ENCODE measurements around the gene CDA.

DNA sequence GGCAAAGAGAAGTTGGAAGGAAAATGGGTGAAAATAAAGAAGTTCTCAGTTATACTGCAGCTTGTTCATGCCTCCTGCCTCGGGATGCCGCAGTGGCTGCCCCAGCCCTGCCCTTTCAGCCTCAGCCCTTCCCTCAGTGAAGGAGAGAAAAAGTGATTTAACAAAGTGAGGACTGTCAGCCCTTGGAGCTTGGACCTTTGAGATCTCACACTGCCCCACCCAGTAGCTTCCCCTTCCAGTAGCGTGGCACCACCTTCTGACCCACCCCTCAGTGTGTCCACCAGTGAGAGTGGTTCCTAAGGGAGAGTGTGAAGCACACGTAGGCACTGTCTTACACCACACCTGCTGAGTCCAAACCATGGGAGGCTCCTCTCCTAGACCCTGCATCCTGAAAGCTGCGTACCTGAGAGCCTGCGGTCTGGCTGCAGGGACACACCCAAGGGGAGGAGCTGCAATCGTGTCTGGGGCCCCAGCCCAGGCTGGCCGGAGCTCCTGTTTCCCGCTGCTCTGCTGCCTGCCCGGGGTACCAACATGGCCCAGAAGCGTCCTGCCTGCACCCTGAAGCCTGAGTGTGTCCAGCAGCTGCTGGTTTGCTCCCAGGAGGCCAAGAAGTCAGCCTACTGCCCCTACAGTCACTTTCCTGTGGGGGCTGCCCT lies at the start of gene CDA:
CDA (plus strand) TSS at position 499 of the 656 bp plus-strand sequence.
- PRO-cap = bidirectional peak, plus-strand start at position 454 of the sequence, minus-strand start at position 138 of the sequence
- RAMPAGE, long total RNA, 4 experiments = start-site peak on the plus strand in 4 of 4 experiments, centred at positions 369 to 505 of the sequence, 15 to 613 reads per replicate

GRCh38 chr1:20601146-20601882 lies 12.4 kb downstream of the CDA start:
- PRO-cap = no peak
- RAMPAGE, long total RNA, 4 experiments = no peak in any of the 4 experiments

DNA sequence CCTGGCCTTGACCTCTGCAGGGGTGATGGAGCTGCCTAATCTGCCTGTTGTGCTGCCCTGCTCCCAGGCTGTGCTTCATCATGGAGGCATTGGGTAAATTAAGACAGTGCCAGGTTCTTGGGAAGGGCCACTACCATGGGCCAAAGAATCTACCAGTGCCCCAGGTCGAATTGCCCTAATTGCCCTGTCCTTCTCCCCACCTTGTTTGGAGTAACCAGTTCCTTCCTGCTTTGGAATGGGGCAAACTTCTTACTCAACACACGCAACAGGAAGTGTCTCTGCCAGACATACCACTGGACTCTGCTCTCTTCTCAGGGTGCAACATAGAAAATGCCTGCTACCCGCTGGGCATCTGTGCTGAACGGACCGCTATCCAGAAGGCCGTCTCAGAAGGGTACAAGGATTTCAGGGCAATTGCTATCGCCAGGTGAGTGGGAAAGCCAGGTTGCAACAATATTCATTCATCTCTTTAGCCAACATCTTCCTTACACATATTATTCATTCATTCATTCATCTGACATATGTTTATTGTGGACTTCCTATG lies 15.8 kb downstream of the CDA start:
- PRO-cap = no peak
- RAMPAGE, long total RNA, 4 experiments = no peak in any of the 4 experiments

- PRO-cap = no peak
- RAMPAGE, long total RNA, 4 experiments = no peak in any of the 4 experiments
Observed at GRCh38 chr1:20696287-20697431, 21.1 kb downstream of the KIF17 start.

DNA sequence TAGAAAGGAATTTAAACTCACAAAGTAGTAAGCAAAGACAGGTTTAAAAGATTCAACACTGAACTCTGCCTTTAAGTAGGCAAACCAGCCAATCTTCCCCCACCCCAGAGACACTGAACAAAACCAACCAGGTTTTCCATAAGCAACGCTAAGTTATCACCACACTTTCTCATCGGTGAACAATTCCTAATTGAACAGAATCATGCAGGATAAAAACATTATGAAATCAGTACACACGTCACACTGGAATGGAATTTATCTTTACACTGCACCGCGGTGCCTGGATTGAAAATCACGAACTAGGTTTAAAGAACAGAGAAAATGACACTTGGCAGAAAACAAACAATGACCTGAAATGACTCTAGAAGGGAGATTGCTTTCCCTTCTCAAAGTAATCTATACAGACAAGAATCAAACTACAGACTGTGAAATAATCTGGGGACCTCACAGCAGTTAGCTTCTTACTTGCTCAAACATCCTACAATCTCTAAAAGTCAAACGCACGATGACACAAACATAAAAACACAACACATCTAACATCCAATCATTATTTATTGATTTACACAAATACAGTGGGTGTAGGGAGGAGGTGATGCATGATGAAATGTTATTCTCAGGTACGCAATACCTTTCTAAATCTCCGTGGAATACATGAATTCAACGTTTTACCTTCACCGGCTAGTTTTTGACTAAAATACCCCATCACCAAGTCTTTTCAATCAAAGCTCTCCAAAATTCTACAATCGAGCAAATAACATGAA lies 1.9 kb downstream of the EIF4G3 start:
- PRO-cap = unidirectional peak, minus-strand start at position 489 of the sequence
- RAMPAGE, long total RNA, 4 experiments = no peak in any of the 4 experiments

DNA sequence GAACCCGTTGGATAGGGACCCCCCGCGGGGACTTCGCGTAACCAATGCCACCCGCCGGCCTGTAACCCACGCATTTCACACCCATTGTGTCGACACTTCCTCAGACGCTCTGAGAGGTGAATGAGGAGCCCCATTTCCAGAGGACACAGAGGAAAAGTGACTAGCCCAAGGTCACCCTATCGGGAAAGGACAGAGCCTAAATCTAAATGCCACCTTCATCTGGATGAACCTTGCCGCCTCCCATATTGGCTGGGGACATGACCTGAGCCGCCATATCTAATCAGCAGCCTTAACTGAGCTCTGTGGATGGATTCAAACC lies 549 bp upstream of the EIF4G3 start:
- PRO-cap = no peak
- RAMPAGE, long total RNA, 4 experiments = no peak in any of the 4 experiments

DNA sequence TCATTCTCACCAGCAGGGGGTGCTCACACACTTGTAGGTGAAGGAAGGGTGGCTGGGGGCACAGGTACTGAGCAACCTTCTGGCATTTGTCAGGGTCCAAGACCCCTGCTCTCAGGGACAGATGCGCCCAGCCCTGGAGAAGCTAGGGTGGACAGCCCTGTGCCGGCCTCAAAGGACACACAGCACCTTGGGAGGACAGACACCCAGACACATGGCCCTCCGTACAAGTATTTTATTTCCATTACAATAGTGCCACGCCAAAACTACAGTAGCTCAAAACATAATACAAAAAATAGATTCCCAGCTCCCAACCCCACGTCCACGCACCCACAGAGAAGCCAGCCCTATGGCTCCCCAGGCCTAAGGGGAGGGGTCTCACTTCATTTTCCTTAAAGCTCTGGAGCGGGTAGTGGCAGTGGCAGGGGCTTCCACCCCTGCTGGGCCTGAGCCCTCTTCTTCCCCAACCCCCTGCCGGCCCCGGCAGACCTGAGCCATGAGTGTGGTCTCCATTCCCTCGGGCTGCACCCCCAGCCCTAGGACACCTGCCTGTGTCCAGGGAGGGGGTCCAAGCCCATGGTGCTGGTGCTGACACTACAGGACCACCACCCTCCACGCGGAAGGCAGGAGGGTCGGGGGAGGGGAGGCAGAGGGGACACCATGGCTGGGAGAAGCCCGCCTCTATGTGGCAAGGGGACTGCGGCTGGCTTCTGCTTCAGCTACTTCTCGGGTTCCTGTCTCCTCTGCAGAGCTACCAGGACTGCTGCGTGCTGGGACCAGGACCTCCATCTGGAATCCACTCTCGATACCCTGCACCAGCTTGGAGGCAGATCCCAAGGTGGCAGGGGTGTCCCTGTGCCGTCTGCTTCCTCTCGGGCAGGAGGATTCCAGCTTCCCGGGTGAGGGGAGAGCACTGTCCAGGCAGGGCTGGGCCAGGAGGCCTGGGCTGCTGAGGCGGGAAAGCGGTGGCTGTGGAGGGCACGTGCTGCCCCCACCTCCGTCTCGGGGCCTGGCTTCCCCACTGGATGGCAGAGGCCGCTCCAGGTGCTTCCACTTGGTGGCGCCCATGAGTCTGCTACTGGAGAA lies 40.7 kb upstream of the EIF4G3 start:
- PRO-cap = no peak
- RAMPAGE, long total RNA, 4 experiments = no peak in any of the 4 experiments

DNA sequence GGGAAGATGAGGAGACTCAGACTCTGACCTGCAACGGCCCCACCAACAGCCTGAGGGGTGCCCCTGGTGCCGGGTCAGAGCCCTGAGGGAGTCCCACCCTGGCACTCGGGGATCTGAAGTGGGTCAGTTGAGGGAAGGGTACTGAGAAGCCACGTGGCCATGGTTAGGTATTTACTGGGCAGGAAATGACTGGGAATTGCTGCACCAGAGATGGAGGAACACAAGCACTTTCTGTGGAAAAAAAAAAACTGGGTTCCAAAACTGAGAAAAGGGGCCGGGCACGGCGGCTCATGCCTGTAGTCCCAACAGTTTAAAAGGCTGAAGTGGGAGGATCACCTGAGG lies 9.7 kb downstream of the ECE1 start:
- PRO-cap = no peak
- RAMPAGE, long total RNA, 4 experiments = no peak in any of the 4 experiments

- PRO-cap = no peak
- RAMPAGE, long total RNA, 4 experiments = no peak in any of the 4 experiments
Observed at GRCh38 chr1:21292657-21292983, 2.4 kb upstream of the ECE1 start.

DNA sequence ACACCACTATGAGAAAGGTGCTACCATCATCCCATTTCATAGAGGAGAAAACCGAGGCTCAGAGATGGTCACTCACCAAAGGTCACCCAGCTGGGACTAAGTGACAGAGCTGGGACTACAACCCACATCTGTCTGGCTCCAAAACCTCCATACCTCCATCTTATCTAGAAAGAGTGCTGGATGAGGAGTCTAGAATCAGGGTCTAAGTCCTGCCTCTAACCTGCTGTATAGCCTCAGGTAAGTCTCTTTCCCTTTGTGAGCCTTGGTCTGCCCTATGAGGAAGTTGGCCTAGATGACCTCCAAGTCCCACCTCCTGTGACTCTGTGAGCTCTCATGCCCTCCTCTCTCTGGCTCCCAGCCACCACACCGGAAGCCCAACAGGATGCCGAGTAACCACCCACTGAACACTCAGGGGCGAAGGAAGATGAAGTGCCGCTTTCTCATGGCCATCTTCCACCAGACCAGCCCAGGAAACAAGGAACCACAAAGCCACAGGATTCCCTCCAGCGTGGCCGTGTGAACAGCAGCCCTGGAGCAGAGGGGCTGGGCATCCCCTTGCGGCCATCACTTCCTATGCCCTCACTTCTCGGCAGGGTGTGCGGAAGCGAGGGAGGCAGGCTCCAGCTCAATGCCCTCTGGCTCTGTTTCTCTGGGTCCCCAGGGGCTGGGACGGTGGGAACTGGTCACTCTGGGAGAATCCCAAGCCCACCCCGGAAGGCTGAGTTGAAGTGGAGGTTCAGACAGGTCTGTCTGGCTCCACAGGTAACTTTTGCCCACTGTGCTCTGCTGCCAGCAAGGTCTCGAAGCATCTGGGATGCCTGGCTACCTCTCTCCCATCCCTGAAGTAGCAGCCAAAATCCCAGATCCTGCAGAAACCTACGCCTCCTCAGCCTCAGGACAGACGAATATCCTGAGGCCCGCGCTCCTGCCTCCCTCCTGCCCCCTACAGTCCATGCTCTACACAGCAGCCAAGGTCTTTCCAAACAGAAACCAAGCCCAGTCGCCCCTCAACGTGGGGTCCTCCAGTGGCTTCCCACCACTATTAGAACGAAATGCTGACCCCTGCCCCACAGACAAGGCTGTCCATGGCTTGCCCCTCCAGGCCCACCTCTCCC lies 44.0 kb upstream of the ECE1 start:
- PRO-cap = bidirectional peak, plus-strand start at position 411 of the sequence, minus-strand start at position 249 of the sequence; unidirectional peak, plus-strand start at position 582 of the sequence
- RAMPAGE, long total RNA, 4 experiments = start-site peak on the minus strand in 1 of 4 experiments, centred at position 803 of the sequence, 13 reads per replicate

DNA sequence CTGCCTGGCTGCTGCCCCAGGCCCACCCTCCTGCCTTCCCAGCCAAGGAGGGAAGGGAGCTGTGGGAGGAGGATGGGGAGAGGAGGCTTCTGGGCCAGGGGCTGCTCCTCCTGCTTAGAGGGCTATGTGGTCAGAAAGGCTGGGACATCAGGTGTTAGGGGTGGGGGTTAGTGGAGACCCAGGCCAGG lies 48.5 kb upstream of the ECE1 start:
- PRO-cap = bidirectional peak, plus-strand start at position 62 of the sequence, minus-strand start outside the sequence
- RAMPAGE, long total RNA, 4 experiments = no peak in any of the 4 experiments

GRCh38 chr1:21516954-21517694 lies 7.9 kb downstream of the ALPL start:
- PRO-cap = no peak
- RAMPAGE, long total RNA, 4 experiments = no peak in any of the 4 experiments

GRCh38 chr1:21552525-21553247 lies 43.5 kb downstream of the ALPL start:
- PRO-cap = no peak
- RAMPAGE, long total RNA, 4 experiments = no peak in any of the 4 experiments

GRCh38 chr1:21631913-21632821 lies 37.0 kb downstream of the RAP1GAP start:
- PRO-cap = unidirectional peak, minus-strand start at chr1:21632028; bidirectional peak, plus-strand start at chr1:21632469, minus-strand start at chr1:21632173
- RAMPAGE, long total RNA, 4 experiments = no peak in any of the 4 experiments

GRCh38 chr1:21764527-21765593 lies 18.1 kb downstream of the USP48 start:
- PRO-cap = no peak
- RAMPAGE, long total RNA, 4 experiments = no peak in any of the 4 experiments

GRCh38 chr1:21831121-21831615 lies 19.1 kb downstream of the LDLRAD2 start:
- PRO-cap = no peak
- RAMPAGE, long total RNA, 4 experiments = start-site peak on the minus strand in 1 of 4 experiments, at chr1:21831464-21831541 at its widest, 22 reads per replicate

DNA sequence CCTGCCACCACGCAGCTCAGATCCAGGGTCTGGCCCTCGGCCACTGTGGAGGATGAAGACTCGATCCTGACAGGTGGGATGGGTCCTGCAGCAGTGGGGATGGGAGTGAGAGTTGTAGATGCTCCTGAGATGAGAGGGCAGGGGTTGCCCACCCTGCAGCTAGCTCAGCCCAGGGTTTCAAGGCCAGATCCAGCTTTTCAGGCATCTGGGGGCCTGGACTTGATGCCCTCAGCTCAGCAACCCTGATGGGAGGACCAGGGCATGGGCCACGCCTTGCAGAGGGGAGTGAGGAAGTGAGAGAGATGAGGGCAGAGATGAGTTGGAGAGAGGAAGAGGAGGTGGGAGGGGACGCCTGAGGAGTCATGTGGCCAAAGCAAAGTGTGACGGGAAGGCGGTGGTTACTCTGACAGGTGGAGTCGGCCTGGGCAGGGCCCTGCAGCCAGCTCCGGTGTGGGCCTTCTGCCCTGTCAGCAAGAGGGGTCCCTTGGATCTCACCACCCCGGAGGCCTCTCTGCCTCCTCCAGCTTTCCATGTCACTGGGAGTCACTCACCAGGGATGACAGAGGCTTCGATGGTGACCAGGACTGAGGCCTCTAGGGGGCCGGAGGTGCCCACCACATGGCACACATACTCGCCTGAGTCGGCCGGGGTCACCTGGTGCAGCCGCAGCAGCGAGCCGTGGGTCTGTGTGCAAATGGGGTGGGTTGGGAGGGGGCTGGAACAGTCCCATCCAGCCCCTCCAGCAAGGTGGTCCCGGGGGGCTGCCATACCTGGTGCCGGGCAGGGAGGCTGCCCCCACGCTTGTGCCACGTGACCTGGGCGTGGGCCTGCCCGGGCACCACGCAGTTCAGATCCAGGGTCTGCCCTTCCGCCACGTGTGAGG lies 40.3 kb downstream of the LDLRAD2 start:
- PRO-cap = bidirectional peak, plus-strand start at position 413 of the sequence, minus-strand start at position 241 of the sequence
- RAMPAGE, long total RNA, 4 experiments = no peak in any of the 4 experiments

DNA sequence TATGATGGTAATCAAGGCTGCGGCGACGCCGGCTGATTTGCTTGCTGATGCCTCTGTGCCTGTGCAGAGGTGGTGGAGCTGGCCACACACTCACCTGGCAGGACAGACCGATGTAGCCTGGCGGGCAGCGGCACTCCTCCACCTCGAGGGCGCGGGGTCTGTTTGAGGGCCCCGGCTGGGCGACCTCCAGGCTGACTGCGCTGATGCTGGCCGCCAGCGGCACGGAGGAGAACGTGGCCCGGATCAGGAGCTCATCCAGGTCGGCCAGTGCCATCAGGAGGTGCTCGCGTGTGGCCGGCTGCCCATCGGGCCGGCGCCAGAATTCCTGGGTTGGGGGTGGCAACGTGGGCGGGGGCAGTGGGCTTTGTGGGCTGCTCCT lies 52.7 kb downstream of the LDLRAD2 start:
- PRO-cap = no peak
- RAMPAGE, long total RNA, 4 experiments = start-site peak on the minus strand in 1 of 4 experiments, centred at position 208 of the sequence, 51 reads per replicate

GRCh38 chr1:21865596-21866767 lies 53.9 kb downstream of the LDLRAD2 start:
- PRO-cap = no peak
- RAMPAGE, long total RNA, 4 experiments = no peak in any of the 4 experiments

DNA sequence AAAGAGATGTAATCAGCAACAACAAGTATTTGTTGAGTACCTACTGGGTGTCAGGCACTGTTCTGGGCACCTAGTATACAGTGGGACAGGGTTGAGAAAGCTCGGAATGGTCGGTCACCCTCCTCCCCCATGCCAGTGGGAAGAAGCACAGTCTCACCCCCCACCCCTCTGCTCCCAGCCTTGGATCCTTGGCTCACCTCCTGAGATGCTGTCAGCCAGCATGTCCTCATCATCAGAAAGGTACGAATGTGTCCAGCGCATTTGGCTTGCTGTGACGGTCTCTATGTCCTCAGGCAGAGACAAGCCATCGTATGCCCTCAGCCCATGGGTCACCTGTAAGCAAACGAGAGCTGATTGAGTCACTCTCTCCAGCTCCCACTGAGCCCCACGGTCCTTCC lies 41.1 kb downstream of the HSPG2 start:
- PRO-cap = no peak
- RAMPAGE, long total RNA, 4 experiments = start-site peak on the minus strand in 2 of 4 experiments, centred at positions 128 to 218 of the sequence, 27 to 32 reads per replicate